Left cardiac atrium (tissue), 1 donor: Measurements from ENCODE around the gene RASA3.

DNA sequence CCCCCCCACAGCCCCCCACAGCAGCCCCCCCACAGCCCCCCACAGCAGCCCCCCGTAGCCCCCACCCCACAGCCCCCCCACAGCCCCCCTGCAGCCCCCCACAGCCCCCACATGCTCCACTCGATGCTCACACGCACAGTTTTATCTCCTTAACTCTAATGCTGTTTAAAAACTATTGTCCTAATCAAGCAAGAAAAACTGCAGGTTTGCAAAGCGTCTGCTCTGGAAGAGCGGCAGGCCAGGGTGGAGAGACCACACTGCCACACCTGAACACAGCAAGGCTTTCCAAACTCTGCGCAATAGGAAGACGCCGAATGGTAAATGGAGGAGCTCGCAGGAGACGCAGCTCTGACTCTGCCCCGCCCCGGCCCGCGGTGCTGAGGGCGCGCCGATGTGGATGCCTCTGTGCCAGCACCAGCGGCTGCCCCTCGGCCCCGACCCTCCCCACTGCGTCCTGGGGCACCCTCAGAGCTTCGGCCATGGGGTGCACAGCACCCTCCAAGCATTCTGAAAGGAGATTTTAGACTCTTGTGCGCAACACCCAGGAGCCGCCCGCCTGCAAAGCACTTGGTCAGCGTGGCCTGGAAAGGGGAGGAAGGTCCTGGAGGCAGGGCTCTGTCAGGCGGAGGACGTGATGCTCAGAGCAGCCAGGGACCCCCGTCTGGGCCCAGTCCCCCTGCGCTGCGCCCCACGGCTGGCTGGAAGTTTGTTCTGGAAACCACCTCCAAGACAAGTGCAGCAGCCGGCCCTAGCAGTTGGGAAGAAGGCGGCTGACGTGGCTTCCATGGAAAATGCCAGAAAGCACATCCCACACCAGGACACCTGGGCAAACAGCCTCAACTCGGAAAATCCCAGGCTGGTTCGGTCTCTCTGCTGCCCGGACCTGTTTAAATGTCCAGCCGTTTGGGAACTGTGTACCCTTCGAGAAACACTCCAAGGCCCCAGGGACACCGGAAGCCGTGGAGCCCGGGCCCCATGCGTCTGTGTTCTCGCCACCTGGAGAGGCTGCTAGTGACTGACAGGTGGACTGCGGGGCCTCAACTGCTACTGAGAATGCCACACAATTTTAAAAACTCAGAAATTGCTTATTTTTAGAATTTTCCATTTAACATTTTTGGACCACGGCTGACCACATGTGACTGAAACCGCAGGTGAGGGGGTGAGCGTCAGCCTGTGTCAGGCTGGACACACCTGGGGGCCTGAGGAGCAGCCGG, 32.2 kb downstream of the RASA3 start:
- PRO-cap: no peak

DNA sequence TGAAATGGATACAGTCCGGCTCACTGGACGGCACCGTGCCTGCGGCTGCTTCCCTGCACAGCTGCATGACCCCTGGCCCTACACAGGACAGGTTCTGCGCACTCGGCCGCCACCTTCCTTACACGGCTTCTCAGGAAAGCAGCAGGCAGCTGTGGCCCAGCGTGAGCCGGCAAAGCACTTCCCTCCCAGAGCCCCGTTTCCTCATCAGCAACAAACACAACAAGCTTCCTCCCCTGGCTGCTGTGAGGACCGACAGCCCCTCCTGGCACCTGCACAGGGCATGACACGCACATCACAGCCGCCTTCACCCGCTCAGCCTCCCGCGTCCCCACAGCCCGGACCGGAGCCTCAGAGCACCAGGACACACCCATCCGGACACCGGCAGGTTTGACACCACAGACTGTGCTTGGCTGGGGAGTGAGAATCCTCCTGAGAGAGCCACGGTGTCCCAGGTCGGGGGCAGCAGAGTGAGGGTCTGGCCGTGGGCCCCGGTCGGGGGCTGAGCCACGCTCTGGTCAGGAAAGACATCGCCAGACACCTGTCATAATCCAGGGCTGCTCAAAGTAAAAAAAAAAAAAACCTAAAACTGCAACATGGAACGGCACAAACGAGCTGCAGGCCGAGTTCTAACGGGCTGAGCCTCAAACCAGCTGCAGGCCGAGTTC, 21.9 kb downstream of the RASA3 start:
- PRO-cap: no peak

DNA sequence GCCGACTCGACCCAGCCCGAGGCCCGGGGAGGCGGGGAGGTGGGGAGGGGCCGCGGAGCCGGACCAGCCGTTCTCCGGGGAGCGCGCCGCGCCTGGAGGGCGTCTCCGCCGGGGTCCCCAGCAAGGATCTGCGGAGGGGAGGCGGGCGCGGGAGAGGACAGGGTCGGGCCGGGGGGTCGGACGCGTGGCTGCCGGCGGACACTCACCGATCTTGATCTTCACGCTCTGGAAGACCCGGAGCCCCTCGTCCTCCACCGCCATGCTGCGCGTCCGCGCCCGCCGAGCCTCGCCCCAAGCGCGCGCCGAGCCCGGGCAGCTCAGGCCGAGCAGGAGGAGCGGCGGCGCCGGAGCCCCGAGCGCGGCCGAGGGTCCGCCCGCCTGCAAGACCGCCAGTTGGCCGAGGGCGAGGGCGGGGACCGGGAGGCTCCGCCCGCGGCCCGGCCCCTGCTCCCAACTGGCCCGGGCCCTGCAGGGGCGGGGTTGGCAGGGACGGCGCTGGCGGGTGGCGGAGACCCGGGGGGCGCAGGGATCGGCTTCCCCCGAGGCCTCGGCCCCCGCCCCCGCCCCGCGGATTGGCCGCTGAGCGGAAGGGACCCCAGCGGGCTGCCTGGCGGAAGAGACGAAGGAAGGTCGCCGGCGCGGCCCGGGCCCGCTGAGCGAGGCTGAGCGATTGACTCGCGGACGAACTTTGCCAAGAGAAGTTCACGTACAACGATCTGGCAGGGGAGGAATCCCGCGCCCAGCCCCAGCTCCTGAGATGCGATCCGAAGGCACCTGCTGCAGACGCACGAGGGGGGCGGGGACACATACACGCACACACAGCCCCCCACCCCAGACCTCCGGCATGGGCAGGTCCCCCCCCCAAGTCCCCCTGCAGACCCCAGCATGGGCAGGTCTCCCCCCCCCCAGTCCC, at the start of gene RASA3:
Gene RASA3 (minus strand): TSS at position 395 of the 913 bp plus-strand sequence.
- PRO-cap: bidirectional peak, plus-strand start at position 480 of the sequence, minus-strand start at position 301 of the sequence

GRCh38 chr13:114313239-114313456, 1.2 kb upstream of the CHAMP1 start:
- PRO-cap: no peak